ENCODE results near the gene SLC2A6.

- PRO-cap, result no peak
Measured at GRCh38 chr9:133114447-133115362, 6.3 kb downstream of the RALGDS start.

- PRO-cap, result bidirectional peak, plus-strand start at chr9:133238734, minus-strand start at chr9:133238527
Measured at GRCh38 chr9:133238120-133239057, 29.3 kb upstream of the OBP2B start.

GRCh38 chr9:133239059-133239438 lies 30.0 kb upstream of the OBP2B start:
- PRO-cap, result unidirectional peak, minus-strand start at chr9:133239246

GRCh38 chr9:133350688-133351492 lies 2.9 kb downstream of the RPL7A start:
- PRO-cap, result no peak

DNA sequence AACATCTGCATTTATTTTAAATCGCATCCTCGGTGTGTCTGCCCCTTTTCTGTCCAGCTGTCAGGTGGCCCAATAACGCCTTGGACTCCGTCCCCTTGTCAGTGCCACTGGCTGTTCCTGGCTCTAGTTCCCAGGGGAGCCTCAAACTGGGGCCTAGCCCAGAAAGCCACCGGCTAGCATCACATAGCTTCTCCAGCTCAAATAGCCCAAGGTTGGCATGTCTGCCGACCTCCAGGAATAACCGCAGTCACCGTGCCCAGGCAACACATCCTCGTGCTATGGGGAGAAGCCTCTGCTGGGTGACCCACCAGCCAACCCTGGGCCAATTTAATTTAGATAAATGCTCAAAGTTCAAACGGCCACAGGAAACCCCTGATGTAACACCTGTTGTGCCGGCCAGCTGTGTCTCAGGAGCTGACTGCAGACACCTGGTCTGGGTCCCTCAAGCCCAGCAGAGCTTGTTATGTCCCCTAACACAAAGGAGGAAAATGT lies 11.7 kb downstream of the REXO4 start:
- PRO-cap, result no peak

- PRO-cap, result unidirectional peak, minus-strand start at chr9:133479136
Measured at GRCh38 chr9:133478898-133479912, at the start of gene SLC2A6. TSS of gene SLC2A6 (minus strand) at chr9:133479099.

- PRO-cap, result no peak
Measured at GRCh38 chr9:133491948-133492601, 13.2 kb upstream of the SLC2A6 start.

- PRO-cap, result no peak
Measured at GRCh38 chr9:133506401-133506746, 18.4 kb downstream of the MYMK start.

GRCh38 chr9:133844571-133845918 lies 106.9 kb upstream of the SARDH start:
- PRO-cap, result bidirectional peak, plus-strand start at chr9:133845641, minus-strand start at chr9:133845492

DNA sequence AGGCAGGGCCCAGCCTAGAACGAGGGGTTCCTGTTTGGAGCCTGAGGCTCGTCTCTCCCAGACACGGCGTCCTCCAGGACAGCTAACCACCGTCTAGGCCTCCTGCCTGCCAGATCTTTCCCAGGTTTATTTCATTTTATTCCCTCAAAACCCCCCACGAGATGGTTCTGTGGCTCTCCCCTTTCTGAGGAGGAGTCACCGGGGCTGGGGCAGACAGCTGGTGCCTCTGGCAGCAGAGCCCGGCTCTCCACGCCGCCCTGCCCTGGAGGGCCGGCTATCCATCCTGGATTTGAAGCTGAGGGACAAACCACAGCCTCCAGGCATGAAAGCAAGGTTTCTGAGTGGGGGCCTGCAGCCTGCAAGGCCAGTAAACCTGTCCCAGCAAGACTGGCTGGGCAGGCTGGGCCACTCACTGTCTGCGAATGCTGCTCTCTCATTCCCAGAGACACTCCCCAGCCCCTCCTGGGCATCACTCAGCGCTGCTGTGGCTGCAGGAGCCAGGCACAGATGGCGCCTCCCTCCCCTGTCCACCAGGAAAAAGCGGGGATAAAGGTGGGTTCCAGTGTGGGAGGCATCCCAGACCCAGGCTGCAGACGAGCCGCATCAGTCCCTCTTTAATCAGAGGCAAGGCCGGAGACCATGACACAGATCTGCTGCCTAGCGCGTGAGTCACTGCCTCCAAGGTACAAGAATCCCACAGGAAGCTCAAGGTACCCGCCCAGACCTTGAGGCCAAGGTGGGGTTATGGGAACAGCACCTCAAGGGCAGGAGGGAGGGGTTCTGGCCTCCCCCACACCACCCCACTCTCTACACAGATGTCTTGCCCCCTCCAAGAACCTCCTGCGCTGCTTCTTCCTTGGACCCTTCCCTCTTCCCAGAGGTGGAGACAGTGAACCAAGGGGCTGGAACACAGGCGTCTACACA lies 118.0 kb downstream of the VAV2 start:
- PRO-cap, result no peak

- PRO-cap, result no peak
Measured at GRCh38 chr9:133932156-133932777, 59.9 kb downstream of the VAV2 start.

DNA sequence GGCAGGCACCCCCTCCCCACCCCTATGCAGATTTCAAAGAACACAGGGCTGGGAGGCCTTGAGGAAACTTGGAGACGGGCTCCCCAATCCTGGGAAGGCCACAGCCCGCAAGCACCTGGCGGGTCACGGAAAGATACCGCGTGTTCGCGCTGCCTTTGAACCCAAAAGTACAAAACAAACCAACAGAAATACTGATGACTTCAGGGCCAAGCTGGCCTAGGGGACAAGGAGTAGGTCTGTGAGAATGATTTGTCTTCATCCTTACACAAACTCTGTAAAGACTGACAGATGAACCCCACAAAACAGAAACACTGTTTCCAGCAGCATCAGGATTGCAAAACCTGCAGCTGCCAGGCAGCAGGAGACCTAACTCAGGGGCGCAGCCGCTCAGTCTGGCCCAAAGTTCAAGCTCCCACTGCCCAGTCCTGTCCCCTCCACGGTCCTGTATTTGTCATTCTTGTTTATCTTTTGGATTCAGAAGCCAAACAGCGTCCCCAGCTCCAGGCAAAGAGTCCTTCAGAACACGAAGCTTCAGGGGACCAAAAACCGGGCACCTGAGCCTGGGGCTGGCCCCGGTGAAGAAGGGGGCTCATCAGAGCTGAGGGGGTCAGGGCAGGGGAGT lies 13.7 kb downstream of the VAV2 start:
- PRO-cap, result no peak

DNA sequence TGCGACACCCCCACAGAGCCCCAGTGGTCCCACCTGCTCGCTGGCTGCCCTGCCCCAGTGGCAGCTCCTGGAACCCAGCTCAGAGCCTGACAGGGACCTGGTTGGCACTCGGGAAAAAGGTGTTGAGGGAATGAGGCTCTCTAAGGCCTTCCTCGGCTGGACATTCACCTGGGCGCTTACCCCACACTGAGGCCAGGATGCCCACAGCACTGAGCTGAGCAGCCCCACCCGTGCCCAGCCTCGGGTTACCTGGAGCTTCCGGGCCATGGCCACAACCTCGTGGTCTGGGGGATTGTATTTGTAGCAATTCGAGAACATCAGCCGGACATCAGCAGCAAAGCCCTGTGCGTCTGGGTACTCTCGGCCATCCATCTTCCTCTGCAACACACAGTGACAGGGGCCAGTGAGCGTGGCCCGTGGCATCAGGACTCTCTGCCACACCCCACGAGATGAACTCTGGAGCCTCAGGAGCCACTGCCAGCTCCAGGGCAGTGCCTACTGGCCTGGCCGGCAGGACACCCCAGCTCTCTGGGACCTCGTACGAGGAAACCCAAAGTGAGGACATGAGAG lies 19.8 kb downstream of the BRD3OS start:
- PRO-cap, result no peak

DNA sequence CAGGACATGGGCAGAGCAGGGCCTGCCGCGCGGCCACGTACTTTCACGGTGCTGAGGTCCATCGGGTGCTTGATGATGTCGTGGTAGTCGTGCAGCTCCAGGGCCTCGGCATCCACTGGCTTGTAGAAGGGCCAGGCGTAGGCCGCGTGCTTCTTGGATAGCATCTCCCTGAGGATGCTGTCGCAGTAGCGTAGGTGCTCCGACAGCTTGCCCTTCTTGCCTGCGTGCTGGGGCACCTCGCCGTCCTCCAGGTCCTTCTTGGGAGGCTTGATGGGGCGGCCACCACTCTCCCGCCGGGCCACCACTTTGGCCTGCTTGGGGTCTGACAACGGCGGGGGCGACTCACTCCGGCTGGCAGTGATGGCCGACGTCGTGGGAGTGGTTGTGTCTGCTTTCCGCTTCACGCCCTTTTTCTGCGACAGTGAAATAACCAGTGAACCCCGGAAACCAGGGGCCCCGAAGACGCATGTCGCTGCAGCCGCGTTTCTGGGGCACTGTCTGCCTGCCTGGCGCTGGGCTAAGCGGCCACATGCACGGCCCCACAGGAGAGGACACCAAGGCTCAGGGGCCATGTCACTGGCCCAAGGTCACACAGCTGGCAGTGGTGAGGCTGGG lies 19.7 kb downstream of the BRD3 start:
- PRO-cap, result no peak

DNA sequence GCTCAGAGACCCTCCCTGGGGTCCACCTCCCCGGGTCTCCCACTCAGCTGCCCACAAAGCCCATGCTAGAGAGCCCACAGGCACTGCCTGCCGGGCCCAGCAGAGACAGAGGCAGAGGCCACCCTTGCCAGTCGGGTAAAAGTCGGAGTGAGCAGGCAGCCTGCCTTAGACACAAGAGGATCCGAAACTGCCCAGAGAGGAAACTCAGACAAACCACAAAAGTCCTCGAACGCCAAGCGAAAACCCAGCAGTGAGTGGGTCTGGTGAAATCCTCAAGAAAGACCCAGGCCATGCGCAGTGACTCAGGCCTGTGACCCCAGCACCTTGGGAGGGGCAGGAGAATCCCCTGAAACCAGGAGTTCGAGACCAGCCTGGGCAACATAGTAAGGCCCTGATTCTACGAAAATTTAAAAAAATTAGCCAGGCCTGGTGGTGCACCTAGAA lies 7.8 kb downstream of the BRD3 start:
- PRO-cap, result no peak

DNA sequence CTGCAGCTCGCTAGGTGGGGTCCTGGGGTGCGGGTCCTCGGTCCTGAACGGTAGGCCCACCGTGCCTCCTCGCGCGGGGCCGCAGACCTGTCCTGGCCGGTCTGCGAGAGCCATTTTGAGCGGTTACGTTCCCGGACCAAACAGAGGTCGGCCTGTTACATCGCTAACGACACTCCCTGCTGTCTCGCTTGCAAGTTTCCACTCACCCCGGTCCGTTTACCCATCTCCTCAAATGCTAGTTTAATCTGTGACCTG lies 707 bp downstream of the WDR5 start:
- PRO-cap, result no peak

DNA sequence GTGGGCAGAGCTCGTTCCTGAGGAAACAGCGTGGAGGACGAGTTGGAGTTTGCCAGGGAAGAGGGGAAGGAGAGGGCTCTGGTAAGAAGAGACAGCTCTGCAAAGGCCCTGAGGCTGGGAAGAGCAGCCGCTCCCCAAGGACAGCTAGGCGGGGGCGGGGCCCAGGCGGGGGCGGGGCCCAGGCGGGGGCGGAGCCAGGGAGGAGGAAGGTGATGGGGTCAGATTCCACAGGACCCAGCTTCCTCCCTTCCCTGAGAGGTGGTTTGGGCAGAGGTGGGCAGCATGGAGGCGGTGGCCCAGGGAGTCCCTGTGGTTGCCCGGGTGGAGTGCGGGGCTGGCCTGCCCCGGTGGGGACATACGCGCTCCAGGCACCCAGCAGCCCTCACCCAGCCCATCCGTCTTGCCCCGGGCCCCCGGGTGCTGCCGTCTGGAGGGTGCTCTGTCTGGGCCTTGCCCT lies 39.3 kb downstream of the WDR5 start:
- PRO-cap, result no peak

DNA sequence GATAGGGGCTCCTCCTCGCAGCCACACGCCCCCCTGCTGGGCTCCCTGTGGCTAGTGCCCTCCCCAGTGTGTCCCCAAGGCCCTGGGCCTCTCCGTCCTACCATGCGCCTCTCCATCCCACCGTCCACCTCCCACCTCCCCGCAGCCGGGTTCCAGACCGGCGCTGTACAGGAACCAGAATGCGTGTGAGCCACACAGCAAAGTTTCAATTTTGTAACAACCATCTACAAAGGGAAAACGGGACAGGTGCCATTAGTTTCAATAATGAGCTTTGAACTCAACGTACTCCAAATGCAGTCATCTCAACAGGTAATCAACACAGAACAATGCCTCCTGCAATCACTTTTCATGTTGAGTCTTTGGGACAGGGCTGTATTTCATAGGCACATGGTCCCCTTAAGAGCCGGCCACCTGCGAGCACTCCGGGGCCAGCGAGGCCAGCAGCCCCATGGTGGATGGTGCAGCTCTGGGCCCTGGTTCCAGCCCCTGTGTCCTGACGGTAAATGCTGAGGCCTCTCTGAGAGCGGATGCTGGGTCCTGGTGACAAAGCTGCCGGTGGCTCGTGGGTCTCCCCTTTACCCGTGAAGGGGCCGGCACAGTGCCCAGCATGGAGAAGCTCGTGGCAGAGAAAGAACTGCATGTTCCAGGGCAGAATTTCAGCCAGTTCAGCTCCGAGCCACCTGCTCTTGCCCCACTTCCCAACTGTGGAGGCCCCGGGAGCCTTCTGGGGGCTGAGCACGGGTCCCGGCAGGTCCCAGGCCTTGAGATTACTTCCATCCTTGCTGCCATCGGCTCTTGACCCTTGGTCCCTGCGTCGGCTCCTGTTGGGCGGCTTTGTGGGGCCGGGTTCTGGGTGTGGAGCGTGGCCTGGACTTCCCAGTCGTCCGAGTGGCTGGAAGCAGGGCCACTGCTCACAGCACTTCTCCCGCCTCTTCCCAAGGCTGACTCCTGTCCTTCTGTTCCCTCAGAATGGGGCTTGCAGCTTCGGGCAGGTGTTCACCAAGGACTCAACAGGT lies 54.5 kb downstream of the WDR5 start:
- PRO-cap, result no peak

- PRO-cap, result no peak
Measured at GRCh38 chr9:134293247-134294194, 32.7 kb upstream of the RXRA start.

DNA sequence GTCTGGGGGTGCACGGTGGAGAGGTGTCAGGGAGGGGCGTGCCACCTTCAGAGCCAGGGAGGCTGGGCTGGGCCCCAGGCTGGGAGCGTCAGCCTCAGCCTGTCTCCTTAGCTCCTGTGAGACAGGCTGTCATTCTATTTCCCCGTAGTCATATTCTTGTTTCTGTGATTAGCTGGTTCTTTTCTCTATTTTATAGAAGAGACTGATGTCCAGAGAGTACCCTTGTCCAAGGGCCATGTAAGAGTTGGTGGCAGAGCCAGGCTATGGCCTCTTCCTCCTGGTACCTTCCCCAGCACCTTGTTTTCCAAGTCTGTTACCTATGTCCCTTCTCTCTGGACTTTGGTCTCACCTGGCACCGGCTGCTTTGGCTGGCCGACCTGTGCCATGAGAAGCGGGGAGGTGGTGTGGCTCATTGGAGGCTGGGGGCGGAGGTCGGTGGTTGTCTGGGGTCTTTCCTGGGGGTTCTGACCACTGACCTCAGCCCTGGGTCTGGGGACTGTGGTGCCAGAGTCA lies 4.5 kb upstream of the RXRA start:
- PRO-cap, result bidirectional peak, plus-strand start at position 412 of the sequence, minus-strand start at position 291 of the sequence